Mesenteric fat pad (tissue), 1 donor: ENCODE data around the genes GASK1A, SNRK and TGM4.

- PRO-cap = no peak
Measured at GRCh38 chr3:42721791-42722067, 19.1 kb upstream of the HHATL start.

DNA sequence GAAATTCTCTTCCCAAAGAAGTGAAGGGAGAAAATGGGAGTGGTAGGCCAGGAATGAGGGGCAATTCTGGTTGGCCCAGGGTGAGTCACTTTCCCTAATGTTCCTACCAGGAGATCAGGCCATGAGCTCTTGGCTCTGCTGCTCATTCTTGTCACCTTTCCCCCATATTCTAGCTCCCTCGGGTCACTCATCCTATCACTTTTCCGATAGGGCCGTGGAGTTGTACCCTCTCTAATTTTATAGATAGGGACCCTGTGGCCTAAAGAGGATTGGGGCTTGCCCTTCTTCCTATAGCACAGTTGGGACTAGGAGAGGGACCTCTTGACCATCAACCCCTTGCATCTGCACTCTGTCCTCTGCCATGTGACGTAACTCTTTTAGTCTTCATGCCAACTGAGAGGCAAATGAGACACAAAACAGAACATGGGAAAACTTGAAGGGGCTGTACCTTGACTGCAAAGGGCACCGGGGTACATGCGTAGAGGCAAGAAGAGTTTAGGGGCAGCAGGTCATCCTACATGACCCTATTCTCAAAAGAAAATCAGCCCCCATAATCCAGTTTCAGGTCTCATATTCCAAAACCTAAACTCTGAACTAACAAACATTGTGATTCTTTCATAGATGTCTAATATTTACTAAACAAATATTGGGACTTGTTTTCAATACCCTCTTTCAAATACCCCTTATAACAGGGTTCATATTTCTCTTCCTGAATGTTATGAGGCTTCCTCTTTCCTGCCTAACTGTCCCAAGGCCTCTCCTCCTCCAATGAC is 20.3 kb downstream of the ACKR2 start:
- PRO-cap = no peak

DNA sequence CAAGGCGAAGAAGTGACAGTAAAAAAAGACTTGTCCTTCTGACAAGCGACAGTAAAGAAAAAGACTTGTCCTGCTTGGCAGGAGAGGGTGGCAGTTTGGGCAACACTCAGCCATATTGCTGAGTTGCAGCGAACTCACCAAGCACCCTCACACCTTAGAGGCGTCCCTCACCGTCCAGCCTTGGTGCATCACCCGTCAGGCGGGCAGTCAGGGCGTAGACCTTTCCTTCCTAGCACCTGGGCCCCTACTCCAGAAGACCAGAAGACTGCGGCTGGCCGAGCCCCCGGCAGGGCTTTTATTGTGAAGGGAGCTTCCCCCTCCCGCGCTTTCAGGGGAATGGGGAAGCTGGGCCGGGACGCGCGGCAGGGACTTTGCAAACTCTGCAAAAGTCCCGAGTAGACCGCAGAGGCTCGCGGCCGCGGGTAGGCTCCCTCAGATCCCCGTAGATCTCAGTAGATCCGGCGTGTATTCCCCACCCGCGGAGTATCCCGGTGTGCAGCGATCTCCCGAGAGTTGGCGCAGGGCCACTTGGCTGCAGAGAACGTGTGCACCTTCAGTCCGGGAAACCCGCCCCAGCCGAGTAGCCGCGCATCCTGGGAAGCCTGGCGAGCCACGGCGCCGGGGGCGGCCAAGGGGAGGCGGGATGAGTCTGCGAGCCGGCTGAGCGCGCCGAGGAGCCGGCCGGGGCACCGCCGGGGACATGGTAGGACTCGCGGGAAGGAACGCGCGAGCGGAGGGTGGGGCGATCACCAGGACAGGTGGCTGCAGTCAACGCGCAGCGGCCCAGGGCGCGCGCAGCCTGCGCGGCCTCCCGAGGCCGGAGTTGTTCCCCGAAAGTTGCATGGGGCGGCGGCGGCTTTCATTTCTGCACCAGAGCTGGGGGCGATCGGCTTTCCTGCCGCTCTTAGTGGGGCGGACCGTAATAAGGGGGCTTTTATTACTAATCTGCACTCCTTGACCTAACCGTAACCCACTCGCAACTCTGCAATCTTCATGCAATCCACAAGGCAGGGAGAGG is at the start of gene GASK1A:
GASK1A (plus strand) TSS at position 369 of the 1,018 bp plus-strand sequence.
- PRO-cap = no peak

GRCh38 chr3:43217561-43217941 is 68.8 kb upstream of the SNRK start:
- PRO-cap = no peak

DNA sequence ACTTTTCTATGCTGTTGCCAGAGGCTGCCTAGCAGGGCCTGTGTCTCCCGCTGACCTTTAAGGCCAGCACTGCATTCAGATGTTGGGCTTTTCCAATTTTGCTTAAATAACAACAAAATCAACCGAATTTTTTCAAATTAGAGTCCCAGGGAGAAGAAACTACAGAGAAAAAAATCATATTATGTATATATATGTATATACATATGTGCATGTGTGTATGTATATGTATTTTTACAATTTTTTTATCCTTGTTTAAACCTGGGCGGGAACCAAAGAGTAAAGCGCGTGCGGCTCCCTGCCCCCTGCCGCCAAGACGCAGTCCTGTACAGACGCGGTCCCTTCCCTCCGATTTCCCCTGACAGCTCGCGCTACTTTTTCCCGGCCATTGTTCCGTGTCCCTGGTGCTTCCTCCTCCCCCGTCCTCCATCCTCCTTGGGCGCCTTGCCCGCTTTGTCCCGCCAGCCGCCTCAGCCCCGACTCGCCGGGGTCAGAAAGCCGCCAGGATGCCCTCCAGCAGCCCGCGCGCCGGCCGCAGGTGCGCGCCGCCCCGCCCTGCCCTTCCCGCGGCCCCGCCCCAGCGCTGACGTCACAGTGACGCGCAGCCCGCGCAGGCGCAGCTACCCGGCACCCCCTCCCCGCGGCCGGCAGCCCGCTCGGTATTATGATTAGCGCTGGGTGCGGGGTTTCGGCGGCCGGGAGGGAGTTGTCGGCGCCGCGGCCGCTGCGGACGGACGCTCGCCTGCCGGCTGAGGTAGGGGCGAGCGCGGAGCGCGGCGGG is at the start of gene SNRK:
SNRK (plus strand) TSS at position 616 of the 778 bp plus-strand sequence.
- PRO-cap = bidirectional peak, plus-strand start at position 691 of the sequence, minus-strand start at position 489 of the sequence

- PRO-cap = no peak
Measured at GRCh38 chr3:43288630-43289900, 2.7 kb downstream of the SNRK start.

- PRO-cap = no peak
Measured at GRCh38 chr3:43345133-43345654, 58.9 kb downstream of the SNRK start.

DNA sequence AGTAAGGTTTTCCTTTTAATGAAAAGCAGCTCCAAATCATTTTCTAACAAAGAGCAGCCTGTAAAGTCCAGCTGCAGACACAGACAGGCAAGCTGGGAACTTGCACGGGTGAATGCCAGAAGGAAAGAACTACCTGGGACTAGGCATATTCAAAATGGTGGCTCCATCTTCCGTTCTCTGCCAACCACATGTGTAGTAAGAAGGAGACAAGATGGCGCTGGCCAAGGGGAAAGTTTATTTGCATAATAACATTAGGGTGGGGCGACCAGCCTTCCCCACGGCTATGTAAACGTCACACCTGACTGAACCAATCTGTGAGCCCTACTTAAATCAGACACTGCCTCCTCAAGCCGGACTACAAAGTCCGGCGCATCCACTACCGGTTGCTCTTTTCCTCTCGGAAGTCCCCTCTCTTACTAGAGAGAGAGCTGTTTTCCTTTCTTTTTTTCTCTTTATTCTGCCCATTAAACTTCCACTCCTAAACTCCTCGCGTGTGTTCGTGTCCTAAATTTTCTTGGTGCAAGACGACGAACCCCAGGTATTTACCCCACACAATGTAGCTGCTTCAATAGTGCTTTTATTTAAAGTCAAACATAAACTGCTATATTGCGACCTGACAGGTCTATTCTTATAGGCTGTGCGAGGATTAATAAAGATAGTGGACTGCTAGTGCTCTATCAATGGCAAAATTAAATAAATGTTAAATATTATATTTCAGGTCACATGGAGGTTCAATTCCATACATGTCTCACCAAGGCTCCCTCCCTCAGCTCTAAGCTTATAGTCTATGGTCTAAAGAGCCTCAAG is 131.0 kb downstream of the SNRK start:
- PRO-cap = no peak

- PRO-cap = no peak
Measured at GRCh38 chr3:43423021-43423344, 136.6 kb downstream of the SNRK start.

DNA sequence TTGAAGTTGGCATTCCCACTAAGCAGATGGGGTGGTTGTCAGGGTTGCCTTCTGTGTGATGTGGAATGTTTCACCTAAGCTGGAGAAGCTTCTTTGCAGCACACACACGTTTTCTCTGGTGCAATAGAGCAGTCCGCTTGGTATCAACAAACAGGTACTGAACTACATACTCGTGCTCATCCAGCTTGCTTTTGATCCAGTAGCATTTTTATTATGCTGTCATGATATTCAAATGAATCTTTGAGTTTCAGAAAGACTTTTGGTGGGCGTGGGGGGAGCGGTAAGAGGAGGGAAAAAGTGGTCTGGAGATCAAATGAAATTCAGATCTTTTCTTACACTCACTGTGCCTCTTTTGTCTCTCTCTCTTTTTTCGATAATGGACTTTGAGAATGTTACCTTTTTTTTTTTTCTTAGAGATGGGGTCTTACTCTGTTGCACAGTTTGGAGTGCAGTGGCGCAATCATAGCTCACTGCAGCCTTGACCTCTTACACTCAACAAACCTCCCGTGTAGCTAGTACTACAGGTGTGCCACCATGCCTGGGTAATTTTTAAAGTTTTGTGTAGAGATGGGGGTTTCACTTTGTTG is 15.4 kb downstream of the ABHD5 start:
- PRO-cap = no peak

DNA sequence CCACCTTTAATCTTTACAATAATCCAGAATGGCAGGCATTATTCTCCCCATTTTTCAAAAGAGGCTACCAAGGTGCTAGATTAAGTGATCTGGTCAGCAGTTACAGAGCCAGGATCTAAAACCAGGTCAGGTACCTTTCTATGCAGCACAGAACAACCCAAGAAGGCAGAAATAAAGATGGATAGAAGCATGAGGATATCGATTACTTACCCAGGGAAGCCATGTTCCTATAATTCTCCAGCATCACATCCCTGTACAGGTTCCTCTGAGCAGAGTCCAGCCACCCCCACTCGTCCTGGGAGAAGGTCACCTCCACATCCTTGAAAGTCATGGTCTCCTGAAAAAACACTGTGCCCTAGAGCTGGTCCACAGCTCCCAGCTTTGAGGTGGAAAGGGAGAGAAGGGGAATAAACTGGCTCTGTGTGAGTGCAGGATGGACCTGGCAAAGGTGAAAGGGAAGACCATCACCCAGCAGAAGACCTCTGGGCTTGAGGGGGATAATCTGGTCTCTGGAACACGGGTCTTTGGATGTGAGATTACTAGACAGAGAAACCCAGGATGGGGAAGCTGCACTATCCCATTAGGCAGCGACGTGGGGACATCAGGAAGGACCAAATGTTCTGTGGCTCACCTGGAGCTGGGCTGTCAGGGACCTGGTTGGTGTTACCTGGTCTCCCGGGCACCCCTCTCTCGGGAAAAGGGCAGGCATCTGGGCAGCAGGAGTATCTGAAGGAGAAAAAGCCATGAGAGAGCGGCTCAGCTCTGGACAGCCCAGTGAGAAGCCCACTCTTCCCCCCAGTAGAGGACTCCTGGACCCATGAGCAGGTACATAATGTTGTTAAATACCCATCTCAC is 27.0 kb downstream of the ZNF445 start:
- PRO-cap = no peak

- PRO-cap = no peak
Measured at GRCh38 chr3:44468504-44469073, 8.9 kb downstream of the ZNF445 start.

GRCh38 chr3:44510067-44510480 is 32.6 kb upstream of the ZNF445 start:
- PRO-cap = no peak

DNA sequence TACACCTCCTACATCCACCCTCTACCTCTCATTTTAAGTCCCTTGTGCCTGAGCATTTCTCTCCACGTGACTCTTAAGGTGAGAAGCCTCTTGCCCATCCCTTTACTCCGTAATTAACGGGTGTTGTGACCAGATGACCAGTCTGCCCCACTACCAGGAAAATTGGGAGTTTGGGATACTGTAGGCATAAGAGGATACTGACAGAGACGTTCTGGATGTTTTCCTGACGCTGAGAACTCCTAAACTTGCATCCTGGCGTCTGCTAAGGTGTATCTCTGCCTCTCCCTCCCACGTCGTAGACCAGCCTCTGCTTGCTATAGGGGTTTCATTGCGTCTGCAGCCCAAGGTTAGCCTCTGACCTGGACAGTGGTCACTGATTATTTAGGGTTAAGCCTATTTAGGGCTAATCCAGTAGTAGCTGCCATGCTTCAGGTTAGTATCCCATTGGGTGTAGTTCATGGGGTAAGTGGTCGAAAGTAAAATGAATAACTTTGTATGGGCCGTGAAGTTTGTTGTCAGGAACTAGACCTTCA is 804 bp downstream of the TMEM42 start:
- PRO-cap = no peak

- PRO-cap = no peak
Measured at GRCh38 chr3:44874375-44874838, at the start of gene TGM4. TSS of gene TGM4 (plus strand) at chr3:44874608.

GRCh38 chr3:45139423-45139879 is 6.7 kb downstream of the CDCP1 start:
- PRO-cap = no peak

DNA sequence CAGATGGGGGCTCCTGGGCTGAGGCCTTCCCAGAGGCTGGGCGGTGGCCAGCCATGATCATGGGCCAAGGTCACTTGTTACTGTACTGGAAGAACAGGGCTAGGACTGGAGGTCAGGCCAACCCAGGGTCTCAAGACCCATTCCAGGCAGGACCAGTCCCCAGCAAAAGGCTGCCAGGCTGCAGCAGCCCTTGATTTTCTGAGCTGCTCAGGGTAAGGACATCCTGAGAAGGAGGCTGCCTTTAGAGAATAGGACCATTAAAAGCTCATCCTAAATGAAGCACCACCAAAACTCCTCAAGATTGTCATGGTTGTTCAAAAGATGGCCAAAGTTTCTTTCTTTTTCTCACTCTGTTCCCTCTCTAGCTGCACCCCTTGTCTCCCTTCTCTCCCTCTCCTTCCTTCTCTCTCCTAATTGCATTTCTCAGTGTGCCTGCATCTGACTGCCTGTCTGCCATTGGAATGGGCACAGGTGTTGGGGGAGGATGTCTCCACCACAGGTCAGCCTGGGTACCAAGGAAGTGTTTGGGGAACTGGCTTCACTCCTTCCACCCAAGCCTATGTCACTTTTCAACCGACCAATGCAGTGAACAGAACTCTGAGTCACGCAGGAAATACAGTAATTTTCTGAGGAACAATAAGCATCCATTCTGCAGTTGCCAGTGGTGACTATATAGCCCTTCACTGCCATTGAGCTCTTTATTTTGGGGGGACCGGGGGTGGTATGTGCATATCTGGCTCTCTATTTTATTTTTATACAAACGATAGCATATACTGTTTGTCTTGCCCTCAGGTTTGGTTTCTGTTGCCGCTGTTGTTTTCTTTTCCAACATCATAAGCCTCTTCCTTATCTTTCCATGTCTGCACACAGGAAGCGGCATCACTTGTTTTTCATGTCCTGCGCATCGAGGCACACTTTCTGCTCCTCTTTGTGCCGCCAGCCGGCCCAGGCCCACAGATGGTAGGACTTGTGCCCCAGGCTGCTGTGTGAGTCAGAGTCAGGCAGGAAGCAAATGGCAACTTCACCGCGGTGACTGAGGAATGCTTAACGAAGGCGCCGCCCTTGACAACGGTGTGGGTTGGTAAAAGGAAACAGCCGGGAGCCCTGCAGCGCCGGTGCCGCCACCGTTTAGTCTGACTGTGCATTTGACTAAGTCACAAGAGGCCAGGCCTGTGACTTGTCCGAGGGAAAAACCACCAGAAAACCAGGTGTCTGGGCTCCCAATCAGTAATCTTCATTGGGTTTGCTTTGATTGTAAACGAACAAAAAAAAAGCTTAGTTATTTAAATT is 20.9 kb upstream of the CDCP1 start:
- PRO-cap = no peak

DNA sequence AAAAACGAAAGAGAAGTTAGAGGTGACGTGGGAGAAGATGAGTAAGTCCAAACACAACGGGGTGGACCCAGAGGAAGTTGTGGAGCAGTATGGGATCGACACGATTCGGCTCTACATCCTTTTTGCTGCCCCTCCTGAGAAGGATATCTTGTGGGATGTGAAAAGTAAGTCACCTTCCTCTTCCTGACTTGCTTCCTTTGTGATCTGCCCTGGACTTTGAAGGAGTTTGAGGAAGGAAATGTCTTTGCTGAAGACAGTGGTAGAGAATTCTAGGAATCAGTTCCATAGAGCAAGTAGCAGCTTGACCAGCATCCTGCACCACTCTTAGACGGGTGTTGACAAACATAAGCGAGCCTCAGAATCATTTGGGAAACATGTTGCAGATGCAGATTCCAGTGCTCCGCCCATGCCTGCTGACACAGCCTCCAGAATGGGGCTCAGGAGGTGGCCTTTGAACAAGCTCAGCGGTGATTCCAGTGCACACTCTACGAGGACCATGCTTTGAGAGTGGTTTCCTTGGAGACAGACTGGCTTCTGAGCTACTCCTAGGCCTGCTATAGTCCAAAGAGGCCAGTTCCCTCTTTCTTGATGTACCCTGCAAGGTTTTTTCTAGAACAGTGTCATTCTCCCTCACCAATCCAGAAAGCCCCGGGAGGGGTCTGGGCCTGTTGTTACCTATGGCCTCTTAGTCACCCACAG is 78.3 kb upstream of the LIMD1 start:
- PRO-cap = no peak

DNA sequence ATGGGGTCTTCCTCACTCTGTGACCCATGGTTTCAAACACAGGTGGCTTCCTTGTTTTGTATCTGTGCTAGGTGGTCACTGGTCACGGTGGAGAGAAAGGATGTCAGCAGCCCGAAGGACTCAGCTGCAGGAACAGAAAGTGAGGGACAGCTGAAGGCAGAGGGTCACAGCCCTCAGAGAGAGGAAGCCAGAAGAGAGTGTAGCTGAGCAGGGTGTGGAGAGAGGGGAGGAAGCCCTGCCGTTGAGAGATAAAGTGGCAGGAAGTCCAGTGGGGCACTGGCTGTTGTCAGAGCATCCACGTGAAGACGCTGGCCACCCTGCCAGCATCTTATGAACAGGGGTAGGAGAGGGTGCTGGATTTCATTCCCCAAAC is 36.9 kb downstream of the LIMD1 start:
- PRO-cap = no peak

GRCh38 chr3:45672497-45672977 is 16.7 kb upstream of the SACM1L start:
- PRO-cap = no peak